A673 (cell line): ENCODE measurements around the gene CERCAM.

DNA sequence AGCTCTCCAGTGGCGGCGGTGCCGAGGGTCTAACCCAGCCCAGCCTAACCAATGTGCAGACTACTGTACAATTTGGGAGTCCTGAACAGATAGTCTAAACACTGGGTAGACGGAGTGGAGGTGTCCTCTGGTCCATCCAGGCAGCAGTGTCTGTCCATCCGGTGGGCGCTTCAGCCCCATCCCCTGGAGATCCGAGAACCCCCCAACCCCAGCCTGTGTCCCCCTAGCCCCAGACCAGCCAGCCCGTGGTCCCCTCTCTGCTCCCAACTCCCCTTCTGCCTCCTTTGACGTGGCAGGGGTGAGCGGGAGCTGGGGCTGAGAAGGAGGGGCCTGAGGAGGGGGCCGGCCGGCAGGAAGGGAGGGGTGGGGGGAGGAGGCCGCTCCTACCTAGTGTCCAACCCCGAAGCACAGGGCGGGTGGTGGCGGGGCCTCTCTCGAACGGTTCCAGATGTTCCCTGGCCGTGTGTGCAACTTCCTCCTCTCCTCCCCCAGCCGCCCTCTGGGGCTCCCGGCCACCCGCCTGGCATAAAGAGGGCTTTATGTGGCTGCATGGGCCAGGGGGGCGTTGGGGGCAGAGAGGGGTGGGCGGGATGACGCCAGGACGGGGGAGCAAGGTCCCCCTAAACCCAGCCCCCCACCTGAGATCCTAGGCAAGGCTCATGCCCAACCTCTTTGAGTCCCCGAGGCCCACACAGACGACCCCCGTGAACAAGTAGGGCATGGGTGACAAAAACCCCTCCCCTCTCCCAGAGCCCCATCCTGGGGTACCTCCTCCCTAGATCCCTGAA lies 30.9 kb downstream of the GOLGA2 start:
- PRO-cap: no peak

DNA sequence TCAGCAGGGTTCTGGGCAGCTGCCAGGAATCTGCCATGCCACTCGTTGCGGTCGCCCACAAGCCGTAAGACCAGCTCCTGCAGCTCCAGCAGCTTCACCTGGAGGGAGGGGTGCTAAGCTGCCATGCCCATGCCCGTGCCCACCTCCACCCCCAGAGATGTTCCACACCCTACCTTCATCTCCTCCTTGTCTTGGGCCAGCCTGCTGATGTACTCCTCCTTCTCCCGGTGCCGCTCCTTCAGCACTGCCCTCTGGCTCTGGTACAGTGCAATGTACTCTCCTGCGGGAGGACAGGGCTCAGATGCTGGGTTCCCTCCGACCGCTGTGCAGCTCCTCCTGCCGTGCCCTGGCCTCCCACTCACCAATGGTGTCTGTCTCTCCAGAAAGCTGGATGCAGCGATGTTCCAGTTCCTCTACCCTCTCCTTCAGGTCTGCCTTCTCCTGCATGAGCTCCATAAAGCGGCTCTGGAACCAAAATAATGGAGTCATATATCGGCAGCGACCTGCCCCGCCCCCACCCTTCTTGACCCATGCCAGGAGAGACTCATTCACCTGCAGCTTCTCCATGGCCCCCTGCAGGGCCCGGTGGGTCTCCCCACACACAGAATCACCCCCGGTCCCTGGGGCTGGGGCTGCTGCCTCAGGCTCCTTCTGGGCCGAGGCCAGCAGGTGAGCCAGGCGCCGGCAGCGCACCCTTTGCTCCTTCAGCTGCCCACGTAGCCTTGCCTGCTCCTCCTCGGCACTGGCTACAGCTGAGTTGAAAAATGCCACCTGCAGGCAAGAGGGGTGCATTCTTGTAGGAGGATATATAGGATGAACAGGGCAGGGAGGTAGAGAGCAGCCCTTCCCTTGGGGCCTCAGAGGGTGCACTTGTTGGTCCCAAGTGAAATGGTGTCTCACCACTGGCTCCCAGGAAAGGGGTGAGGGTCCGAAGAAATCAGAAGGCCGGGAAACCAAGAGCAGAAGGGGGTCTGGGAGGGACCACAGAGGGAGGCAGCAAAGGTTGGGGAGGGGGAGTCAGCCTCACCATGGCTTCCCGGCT lies 18.1 kb downstream of the GOLGA2 start:
- PRO-cap: no peak

GRCh38 chr9:128258600-128259391 lies 17.0 kb downstream of the GOLGA2 start:
- PRO-cap: no peak

GRCh38 chr9:128420687-128421602 lies at the start of gene CERCAM:
TSS of gene CERCAM (plus strand) at chr9:128420857.
- PRO-cap: no peak

GRCh38 chr9:128553750-128554049 lies 1.3 kb downstream of the SPTAN1 start:
- PRO-cap: no peak

GRCh38 chr9:128694741-128695712 lies 6.0 kb downstream of the SET start:
- PRO-cap: no peak

DNA sequence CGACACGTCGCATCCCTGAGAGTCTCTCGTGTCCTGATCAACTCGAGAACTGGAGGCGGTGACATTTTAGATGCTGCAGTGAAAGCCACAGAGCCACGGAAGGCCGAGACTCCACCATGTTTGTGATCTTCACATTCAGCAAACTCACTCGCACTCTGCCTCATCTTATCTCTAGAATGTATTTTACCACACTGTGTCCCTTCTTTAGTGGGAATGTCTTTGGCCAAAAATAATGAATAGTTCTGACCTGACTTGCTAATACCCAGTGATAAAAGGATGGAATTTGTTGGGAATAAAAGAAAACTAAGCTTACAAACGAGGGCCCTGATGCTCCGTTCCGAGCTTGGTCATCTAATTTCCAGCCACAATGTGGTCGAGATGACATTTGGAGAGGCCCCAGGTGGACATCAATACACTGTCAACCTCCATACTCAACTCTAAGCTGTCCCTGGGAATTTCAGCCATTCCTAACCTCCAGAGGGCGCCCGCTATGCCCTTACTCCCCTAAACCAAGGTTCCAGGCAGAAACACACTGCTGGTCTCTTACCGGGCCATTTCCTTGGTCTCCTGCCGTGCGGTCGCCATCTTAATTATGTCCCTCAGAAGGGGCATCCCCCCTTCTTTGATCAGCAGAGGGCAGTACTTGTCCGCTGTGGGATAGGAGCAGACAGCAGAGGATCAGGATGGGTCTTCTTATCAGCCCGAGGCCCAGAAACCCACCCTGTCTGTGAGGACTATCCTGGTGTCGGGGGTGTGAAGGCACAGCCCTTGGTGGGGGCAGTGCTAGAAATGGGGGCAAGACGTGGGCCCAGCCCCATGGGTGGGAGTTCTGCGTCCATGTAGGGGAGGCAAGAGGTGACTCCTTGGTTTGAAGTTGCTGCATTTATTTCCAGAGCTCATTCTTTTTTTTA lies 9.2 kb upstream of the ZDHHC12 start:
- PRO-cap: bidirectional peak, plus-strand start at position 639 of the sequence, minus-strand start at position 594 of the sequence

DNA sequence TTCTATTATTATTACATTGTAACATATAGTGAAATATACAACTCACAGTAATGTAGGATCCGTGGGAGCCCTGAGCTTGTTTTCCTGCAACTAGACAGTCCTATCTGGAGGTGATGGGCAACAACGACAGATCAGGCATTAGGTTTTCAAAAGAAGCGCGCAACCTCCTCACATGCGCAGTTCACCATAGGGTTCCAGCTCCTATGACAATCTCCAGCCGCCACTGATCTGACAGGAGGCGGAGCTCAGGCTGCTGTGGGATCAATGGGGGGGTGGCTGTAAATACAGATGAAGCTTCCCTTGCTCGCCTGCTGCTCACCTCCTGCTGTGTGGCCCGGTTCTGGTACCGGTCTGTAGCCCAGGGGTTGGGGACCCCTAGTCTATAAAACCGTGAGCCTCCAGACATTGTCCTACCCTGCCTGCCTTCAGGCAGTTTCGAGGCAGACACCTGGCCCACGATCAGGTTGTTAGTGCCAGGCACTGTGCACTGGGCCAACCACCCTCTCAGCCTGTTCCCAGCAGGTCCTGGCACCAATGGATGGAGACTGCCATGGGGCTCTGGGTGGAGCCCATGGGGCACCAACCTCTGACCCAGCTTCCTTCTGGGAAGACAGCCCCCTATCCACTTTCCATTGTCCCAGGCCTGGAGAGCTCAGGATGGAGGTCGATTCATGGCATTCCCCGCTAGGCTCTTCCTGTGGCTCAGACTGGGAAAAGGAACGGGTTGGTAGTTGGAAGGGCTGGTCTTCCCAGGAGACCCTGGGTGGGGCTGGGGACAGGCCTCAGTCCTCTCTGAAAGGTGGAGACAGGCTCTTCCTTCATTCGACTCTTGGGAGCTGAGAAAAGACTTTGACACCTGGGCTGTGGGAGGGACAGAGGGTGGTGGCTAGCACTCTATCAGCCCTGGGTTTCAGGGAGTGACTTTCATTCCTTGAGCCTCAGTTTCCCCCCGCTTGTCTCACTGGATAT lies 1.7 kb downstream of the ENDOG start:
- PRO-cap: unidirectional peak, minus-strand start at position 159 of the sequence

GRCh38 chr9:128881561-128881785 lies 277 bp downstream of the KYAT1 start:
- PRO-cap: bidirectional peak, plus-strand start at chr9:128881696, minus-strand start at chr9:128881660

GRCh38 chr9:129037199-129037461 lies 704 bp downstream of the MIGA2 start:
- PRO-cap: no peak

DNA sequence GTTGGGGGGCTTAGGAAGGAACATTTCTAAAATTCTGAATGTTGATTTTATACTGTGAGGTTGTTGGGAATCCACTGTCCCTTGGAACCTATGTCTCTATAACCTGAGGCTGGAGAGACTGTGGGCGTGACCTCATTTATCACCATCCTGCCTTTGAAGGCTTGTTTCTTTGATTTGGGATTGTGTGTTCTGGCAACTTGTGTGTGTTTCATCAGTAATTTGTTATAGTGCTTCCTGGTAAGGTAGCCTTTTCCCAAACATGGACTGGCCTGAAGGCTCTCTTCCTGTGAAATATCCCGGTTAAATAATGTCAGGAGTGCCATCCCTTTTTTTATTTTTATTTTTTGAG lies 3.4 kb downstream of the PTPA start:
- PRO-cap: no peak

DNA sequence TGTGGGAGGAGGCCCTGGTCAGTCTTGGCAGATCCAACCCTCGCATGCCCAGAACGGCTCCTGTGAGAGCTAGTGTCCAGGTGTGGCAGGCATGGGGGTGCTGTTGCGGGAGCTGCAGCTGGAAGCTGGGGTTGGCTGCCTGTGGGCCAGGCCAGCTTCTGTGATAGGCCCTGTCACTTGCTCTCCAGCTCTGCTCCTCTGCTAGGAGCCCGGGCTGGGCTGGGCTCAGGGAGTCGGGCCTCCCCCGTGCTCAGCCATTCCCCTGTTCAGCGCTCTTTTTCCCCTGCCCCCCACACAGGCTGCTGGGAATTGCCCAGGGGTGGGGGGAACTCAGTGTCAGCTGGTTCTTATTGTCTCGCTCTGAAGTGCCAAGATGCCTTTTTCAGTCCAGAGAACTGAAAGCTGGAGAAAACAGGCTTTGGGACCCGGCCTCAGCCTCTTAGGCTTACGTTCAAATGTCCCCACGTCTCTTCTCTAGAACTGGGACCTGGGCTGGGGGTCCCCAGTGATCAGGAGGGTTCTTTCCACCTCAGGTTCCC lies 31.4 kb downstream of the IER5L start:
- PRO-cap: no peak

- PRO-cap: no peak
Observed at GRCh38 chr9:129183941-129184412, 5.9 kb upstream of the IER5L start.

DNA sequence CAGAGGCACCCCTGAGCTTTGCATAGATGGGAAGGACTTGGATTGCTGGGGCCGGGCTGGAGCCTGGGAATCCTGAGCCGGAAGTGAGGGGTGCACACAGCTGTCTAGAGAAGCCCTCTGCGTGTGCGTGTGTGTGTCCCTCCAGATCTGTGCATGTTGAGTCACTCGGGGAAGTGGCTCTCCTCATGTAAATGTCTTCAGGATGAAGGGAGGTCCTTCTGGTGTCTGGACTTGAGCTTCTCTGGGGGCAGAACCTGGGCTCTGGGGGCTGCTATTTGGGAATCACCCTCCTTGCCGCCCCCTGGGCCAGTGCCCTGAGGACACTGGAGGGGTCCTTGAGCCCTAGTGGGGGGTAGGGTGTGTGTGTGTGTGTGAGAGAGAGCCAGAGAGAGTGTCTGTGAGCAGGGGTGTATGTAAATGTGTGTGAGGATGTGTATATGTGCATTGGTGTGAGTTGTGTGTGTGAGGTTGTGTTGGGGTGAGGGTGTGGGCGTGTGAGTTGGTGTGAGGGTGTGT lies 161.2 kb upstream of the IER5L start:
- PRO-cap: no peak

DNA sequence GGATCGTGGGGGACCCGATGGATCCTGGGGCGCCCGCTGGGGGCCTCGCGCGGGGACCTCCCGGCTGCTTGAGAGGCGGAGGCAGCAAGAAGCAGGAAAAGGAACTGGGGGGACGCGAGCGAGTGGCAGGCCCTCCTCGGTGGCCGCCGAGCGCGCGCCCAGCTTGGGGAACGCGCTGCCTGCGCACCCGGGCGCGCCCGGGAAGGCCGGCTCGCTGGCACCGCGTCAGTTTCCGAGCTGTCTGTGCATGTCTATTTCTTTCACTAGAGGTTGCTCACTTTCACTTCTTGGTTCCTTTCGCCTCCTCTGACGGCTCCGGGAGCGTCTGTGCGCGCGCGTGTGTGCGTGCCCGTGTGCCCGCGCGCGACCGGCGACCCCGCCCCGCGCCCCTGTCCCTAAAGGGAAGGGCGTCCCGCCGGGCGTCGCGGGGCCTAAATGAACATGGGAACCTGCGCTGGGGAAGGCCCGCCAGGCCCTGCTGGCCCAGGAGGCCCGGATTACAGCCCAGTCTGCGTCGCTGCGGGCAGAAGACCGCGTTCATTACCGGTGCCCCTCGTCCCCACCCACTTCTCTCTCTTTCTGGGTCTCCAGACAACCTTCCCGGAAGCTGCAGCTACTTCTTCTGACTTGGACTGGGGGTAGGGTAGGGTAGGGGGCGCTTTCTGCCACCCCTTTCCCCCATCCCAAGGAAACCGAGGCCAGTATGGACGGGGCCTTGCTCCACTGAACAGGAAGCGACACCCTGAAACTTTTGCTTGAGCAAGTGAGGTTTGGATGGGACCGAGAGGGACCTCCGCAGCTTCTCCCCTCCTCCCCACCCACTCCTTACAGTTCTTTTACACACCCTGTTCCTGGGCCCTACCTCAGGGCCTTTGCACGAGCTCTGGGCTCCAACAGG lies 205.7 kb upstream of the IER5L start:
- PRO-cap: bidirectional peak, plus-strand start at position 283 of the sequence, minus-strand start at position 205 of the sequence

DNA sequence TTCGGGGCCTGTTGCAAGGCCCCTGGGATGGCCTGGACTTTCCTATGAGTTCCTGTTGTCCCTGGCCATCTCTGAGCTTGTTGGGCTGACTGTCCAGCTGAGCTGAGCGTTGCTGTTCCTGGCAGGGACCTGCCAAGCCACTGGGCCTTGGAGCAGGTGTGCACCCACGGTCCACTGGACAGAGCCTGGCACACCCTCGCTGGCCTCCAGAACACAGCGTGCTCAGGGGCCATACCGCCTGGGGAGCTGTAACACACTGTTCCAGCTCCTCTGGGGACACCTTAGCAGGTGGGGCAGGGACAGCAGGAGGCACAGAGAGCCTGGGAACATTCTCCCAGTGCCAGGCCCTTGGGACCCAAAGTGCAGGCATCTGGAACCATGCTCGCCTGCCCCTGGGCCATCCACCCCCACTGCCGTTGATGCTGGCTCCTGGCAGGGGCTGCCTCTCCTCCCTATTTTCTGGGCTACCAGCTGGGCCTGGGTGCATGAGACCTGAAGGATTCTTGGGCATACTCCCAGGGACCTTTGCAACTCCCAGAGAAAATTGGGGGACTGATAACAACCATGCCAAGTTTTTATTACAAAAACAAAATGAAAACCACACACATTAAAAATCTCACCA lies 188.1 kb downstream of the C9orf50 start:
- PRO-cap: no peak

GRCh38 chr9:129486647-129487300 lies 134.1 kb downstream of the C9orf50 start:
- PRO-cap: no peak

- PRO-cap: no peak
Observed at GRCh38 chr9:129490964-129491938, 129.7 kb downstream of the C9orf50 start.

DNA sequence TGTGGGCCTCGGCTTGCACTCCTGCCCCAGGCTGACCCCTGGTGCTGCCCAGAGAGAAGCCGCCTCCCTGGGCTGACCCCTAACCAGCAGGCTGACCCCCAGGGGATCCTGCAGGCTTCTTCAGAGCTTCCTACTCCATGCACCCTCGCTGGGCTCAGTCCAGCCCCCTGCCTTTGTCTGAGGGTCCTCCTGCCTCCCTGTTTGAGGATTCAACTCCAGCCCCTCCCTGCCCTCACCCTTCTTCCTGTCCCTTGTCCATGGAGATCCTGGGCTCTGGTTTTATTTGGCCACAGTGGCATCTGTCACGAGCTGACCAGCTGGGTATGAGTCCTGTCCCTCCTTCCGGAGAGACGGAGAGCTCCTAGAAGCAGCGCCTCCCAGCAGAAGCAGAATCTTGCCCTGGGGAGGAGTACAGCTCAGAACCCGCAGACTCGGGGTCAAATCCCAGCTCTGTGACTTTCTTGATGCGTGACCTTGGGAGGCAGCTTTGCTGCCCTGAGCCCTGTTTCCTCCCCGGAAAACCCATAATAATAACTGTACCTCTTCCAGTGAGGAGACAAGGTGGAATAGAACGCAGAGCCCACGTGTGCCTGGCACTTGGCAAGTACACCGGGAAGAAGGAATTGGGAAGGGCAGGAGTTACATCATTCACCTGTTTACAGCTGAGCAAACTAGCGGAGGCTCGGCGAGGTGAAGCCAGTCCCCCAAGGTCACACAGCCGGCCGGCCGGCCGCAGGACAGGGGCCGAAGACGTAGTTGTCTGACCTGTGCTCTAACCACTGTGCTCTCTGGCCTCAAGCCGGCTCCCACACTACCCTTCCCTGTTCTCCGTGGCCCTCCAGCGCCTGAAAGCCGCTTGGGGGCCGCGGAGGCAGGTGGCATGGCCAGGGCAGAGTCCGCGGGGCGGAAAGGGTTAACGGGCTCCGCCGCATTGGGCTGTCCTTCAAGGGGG lies 125.5 kb downstream of the C9orf50 start:
- PRO-cap: bidirectional peak, plus-strand start outside the sequence, minus-strand start at position 910 of the sequence

- PRO-cap: no peak
Observed at GRCh38 chr9:129569611-129570191, 51.2 kb downstream of the C9orf50 start.